SJCRH30 (cell line): ENCODE measurements around a stretch of chr13.

DNA sequence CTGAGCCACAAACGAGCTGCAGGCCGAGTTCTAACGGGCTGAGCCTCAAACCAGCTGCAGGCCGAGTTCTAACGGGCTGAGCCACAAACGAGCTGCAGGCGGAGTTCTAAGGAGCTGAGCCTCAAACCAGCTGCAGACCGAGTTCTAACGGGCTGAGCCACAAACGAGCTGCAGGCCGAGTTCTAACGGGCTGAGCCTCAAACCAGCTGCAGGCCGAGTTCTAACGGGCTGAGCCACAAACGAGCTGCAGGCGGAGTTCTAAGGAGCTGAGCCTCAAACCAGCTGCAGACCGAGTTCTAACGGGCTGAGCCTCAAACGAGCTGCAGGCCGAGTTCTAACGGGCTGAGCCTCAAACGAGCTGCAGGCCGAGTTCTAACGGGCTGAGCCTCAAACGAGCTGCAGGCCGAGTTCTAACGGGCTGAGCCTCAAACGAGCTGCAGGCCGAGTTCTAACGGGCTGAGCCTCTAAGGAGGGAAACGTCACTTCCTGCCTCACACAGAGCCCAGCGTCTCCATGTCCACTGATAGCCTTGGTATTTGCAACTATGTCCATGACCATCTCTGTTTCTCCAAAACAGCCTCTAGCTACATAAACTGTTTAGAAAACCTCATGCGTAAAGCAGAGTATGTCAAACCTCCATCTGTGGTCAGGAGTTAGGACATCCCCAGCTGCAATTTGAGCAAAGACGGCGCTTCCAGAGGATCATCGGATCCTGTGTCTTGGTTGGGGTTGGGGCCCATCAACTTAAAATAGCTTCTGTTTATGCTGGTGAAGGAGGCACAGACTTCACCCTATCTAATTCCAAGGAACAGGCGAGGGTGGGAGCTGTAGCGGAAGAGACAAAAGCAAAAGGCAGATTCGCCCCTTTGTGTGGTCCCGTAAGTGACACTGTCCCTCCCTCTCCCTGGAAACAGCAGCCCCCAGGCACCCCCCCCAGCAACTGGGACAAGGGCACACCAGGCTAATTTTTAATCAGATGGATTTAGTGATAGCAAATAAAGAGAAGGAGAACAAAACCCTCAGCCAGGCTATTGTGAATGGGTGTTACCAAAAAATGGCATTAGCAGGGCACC lies 20.9 kb downstream of the RASA3 start:
- RAMPAGE, long total RNA = no peak

DNA sequence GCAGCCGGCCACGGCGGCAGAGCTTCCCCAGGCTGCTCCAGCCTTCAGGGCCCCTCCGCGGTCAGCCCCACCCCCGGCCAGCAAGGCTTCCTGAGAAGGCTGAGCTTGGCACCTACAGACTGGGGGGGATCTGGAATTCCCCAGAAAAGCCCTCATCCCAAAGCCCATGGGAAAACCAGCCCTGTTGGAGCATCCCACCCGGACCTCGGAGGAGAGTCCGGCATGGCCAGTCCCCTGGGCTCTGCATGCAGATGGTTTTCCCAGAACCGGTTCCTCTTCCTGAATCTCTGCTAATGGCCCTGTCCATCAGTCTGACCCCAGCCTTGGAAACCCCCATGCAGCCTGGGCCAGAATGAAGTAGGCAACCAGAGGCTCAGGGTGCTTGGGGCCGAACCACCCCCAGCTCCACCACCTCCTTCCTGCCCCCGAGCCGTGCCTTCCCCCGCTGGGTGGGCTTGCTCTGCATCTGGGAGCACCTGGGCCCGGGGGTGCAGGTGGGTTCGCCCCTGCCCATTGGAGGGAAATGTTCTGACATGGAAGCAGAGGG lies 10.2 kb downstream of the RASA3 start:
- RAMPAGE, long total RNA = no peak

DNA sequence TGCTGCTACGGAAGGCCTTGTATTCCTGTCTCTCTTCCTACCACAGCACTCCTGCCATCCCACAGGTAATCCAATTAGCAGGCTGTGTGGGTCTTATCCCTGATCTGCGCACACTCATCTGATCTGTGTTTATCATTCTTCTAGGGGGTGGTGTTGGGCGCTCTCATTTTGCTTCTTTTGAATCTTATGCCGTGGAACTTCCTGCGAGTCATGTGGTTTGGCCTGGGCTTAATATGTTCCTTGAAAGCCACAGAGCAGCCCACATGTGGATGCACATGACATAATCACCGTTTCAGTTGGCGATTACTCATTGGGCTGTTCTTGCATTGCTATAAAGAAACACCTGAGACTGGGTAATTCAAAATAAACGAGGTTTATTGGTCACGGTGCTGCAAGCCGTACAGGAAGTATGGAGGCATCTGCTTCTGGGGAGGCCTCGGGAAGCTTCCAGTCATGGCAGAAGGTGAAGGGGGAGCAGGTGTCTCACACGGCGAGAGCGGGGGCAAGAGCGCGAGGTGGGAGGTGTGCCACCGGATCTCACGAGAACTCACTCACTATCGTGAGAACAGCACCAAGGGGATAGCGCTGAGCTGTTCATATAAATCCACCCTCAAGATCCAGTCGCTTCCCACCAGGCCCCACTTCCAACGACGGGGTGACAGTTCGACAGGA lies 7.4 kb downstream of the RASA3 start:
- RAMPAGE, long total RNA = no peak

DNA sequence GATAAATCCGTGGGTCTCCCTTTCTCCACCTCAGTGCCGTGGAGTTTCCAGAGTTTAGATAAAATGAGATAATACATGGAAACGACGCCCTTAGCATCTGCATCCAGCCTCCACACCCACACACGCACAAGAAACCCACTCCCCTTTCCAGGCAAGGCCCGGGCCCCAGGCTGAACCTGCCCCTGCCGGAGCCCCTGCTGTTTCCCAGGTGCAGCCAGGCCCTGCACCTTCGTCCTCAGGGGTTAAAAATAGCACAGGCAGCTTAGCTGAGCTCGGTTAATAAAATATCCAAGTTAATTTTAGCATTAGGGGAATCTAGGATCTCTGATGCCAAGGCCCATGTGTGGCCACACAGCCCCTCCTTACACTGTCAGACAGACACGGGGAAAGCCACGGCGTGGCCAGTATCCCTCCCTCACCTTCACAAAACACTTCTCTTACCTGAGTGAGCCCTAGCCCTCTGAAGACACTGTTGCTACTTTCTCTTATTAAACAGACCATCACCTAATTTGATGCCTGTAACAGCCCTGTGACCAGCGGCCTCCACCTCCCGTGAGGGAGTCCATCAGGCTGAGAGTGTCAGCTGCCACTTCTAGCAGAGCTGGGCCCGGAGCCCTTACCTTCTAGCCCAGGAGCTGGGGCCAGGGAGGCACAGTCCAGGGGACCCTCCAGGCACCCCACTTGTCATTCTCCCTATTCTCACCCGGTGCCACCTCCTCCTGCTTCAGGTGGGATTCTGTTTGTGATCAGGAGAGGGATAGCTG lies 4.4 kb downstream of the RASA3 start:
- RAMPAGE, long total RNA = no peak

- RAMPAGE, long total RNA = no peak
Measured at GRCh38 chr13:114228139-114228607, 6.5 kb upstream of the CDC16 start.

DNA sequence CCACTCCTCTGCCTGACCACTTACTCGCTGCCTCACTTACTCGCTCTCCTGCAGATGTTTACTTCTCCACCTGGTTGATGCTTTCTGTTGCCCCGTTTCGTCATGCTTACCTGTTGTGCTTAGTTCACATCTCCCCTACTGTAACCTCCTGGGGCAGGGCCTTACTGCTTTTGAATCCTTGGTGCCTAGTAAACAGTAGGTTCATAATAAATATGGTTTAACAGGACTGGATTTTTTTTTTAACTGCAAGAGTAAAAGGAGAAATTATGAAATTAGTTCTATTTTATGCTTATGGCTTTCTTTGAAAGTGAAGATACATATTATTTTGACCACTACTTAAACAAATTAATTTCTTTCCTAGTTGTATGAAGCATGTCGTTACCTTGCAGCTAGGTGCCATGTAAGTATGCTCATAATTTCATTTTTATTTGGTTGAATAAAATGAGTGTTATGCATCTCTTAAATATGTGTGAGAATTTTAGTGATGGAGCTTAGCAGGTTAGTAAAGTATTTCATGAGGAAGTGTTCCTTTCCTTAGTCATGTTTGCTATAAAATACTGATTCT lies 4.0 kb downstream of the CDC16 start:
- RAMPAGE, long total RNA = no peak

GRCh38 chr13:114281711-114282284 lies 397 bp downstream of the UPF3A start:
- RAMPAGE, long total RNA = start-site peak on the plus strand at chr13:114281916-114282105, 286 and 46 reads in 2 replicates

DNA sequence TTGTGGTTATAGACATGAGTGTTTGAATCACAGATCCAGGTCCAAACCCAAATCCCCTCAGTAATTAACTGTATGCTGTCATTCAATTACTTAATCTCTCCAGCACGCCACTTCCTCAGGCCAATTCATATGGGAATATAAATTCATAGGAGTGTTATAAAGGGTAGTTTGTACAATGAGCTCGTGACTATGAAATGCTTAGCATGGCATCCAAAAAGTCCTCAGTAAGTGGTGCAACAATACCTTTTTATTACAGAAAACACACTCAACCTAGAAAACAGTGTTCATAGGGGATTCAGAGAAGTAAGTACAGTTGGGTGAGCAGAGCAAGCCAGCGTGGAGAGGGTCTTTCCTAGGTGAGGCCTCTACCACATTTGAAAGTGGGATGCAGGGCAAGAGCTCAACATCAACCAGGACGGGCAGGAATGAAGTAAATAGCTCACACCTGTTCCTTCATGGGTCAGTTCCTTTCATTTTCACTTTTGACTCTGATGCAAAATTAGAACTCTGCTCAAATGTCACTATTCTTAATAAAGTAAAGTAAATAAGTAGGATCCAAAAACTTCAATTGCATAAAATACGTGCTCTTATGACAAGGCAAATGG lies 19.9 kb downstream of the CHAMP1 start:
- RAMPAGE, long total RNA = no peak